ENCODE measurements around a stretch of chr1.

DNA sequence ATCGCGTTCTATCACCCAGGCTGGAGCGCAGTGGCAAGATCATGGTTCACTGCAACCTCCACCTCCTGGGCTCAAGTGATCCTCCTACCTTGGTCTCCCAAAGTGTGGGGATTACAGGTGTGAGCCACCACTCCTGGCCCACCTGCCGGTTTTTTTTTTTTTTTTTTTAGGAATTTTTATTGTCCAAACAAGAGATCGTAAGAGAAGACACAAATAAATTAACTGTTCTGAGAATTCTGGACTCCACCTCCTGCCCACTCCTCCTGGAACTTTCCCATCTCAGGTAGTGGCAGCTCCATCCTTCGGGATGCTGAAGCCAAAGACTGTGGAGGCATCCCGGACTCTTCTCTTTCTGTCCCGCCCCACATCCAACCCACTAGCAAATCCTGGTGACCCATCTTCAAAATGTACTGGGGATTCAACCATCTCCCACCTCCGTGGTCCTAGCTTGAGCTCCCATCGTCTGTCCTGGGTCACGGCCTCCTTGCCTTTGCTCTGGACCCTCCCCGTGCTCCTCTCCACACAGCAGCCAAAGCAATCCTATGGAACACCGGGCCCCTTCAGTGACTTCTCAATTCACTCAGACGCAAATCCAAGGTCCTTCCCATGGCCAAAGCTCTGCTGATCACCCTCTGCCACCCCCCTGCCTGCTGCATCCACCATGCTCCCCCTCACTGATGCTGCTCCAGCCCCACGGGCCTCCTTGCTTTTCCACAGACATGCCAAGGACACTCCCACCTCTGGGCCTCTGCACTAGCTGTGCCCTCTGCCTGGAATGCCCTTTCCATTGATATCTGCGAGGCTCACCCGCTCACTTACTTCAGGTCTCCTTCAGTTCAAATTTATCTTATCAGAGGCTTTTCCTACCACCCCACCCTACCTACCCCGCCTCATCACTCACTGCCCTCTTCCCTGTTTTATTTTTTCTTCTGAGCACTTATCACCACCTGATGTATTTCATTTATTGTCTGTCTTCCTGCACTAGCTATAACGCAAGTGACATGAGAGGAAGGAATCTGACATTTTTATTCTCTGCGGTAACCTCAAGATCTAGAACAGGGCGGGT is 7.3 kb downstream of the HSPG2 start:
- RRBS, result no CpG with 5 or more reads among the region's 21 CpGs

- RRBS, result no CpG with 5 or more reads among the region's 15 CpGs
Measured at GRCh38 chr1:21954991-21955389, 17.9 kb upstream of the HSPG2 start.

- RRBS, result 4% methylated on average over 4 of the region's 9 CpGs
Measured at GRCh38 chr1:22024450-22024731, 22.9 kb downstream of the CELA3A start.

GRCh38 chr1:22031371-22032041 is 21.0 kb upstream of the CDC42 start:
- RRBS, result 82% methylated on average over 2 of the region's 10 CpGs

- RRBS, result no CpG with 5 or more reads among the region's 1 CpG
Measured at GRCh38 chr1:22045873-22046197, 6.7 kb upstream of the CDC42 start.

GRCh38 chr1:22376513-22376887 is 75.2 kb upstream of the ZBTB40 start:
- RRBS, result no CpG with 5 or more reads among the region's 8 CpGs

GRCh38 chr1:22602286-22602690 is 34.1 kb upstream of the C1QA start:
- RRBS, result 74% methylated on average over 5 of the region's 13 CpGs

DNA sequence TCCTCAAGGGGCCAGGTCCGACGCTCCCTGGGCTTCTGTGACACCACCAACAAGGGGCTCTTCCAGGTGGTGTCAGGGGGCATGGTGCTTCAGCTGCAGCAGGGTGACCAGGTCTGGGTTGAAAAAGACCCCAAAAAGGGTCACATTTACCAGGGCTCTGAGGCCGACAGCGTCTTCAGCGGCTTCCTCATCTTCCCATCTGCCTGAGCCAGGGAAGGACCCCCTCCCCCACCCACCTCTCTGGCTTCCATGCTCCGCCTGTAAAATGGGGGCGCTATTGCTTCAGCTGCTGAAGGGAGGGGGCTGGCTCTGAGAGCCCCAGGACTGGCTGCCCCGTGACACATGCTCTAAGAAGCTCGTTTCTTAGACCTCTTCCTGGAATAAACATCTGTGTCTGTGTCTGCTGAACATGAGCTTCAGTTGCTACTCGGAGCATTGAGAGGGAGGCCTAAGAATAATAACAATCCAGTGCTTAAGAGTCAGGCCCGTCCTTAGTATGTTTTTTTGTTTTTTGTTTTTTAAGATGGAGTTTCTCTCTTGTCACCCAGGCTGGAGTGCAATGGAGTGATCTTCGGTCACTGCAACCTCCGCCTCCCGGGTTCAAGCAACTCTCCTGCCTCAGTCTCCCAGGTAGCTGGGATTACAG is 2.9 kb downstream of the C1QA start:
- RRBS, result no CpG with 5 or more reads among the region's 14 CpGs

DNA sequence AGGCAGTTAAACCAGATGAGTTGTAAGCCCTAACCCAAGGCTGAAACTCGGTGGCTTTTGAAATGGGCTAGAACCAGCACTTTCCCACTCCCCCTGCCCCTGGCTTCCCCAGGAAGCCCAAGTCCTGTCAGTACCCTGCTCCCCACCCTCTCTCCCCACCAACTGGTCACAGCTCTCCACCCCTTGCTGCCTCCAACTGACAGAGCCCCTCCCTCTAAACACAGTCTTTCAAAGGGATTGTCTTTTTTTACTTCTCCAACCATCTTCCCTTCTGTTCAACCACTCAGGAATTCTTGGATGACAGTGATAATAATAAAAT is 1.1 kb downstream of the C1QB start:
- RRBS, result no CpG with 5 or more reads among the region's 1 CpG

DNA sequence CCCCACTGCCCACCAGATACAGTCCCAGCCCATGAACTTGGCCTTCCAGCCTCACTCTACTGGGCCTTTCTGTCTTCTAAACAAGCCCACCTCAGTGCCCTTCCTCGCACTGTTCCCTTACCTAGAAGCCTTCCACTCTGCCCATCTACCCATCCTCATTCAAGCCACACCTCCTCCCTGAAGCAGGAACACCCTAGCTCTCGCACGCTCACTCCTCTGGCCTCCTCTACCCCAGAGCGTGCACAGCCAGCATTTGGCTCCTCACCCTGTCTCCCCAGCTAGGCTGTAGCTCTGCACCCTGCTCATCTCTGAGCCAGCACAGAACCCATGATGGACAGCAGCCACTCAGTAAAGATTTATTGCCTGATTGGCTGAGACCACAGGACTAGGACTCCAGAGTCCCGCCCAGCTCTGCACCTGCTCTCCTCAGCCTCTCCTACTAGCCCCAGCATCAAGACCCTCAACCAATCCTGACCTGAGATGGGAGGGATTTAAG is 9.1 kb downstream of the C1QB start:
- RRBS, result no CpG with 5 or more reads among the region's 5 CpGs

- RRBS, result no CpG with 5 or more reads among the region's 16 CpGs
Measured at GRCh38 chr1:22826413-22827463, 116.1 kb downstream of the EPHB2 start.

- RRBS, result no CpG with 5 or more reads among the region's 8 CpGs
Measured at GRCh38 chr1:23103203-23103810, 84.0 kb downstream of the KDM1A start.

DNA sequence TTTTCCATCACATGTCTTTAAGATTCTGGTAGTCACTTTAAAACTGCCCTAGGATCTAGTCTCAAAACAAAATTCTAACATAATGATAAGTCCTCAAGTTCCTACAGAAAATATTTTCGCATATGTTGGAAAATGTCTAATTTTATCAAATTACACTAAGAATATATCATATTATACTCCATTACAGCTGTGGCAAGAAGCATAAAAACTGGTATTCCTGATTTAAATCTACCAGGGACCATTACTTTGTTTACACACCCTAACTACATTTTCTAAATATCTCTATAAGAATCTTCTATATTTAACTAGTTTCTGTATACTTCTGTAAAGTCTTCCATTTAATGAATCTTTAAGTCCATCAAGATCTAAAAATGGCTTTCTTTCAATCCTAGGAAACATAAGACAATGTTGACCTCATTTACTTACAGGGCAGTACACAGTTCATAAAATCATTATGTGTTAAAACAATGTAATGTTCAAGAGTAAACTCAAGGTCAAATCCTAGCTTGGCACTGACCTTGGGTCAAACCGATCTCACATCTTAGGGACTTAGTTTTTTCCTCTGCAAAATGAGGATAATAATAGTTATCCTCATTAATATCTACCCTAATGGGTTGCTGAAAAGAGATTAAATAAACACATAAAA is 62.3 kb downstream of the HTR1D start:
- RRBS, result no CpG with 5 or more reads among the region's 2 CpGs

DNA sequence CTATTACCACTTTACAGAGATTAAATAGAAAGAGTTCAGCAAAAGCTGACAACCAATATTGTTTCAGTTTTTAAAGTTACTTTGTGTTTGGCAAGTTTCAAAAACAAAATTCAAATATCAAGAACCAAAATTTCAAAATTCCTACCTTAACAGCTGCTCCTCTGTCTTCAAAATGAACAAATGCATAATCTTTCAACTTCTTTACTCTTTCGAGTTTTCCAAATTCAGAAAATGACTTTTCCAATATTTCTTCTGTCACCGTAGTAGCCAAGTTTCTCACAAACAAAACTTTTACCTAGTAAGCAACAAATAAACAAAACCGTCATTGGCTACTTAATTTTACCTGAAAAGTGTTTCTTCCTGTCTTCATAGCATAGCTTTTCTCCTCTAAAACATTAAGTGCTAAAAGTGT is 30.7 kb downstream of the HNRNPR start:
- RRBS, result no CpG with 5 or more reads among the region's 3 CpGs

- RRBS, result 3% methylated on average over 44 of the region's 81 CpGs
Measured at GRCh38 chr1:23343005-23344209, 677 bp downstream of the HNRNPR start.

- RRBS, result no CpG with 5 or more reads among the region's 6 CpGs
Measured at GRCh38 chr1:23421715-23422276, 2.8 kb downstream of the TCEA3 start.

- RRBS, result no CpG with 5 or more reads among the region's 7 CpGs
Measured at GRCh38 chr1:23521328-23521739, 9.7 kb downstream of the E2F2 start.

DNA sequence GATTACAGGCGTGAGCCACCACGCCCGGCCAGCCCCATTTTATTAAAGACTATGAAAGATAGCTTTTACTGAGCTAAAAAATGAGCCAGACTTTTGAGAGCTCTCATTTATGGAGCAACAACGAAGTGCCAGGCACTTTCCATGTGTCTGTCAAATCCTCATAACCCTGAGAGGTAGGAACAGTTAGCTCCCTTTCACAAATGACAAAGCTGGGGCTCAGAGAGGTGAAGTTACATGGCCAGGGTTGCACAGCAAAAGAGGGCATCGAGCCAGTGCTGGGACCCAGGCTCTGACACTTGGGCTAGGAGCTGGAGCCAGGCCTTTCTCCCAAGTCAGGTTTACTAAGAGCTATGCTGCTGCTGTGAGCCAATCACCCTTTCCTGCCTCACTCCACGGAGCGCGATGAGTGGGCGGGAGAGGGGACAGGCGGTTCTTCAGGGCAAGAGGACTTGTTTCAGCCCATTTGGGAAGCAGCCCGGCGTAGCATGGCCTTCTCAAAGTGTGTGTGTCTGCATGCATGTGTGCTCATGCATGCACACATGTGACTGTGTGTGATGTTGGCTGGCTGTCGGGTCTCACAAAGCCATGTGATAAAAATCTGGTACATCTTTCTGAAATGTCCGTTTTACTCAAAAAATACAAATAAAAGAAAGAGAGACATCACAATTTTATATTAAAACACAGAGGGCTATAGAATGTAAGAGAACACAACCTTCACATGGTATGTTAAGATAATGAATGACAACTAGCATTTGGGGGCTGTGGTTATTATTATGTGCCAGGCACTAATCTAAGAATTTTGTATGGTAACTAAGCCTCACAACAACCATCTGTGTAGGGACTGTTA is 10.5 kb downstream of the ID3 start:
- RRBS, result no CpG with 5 or more reads among the region's 14 CpGs

DNA sequence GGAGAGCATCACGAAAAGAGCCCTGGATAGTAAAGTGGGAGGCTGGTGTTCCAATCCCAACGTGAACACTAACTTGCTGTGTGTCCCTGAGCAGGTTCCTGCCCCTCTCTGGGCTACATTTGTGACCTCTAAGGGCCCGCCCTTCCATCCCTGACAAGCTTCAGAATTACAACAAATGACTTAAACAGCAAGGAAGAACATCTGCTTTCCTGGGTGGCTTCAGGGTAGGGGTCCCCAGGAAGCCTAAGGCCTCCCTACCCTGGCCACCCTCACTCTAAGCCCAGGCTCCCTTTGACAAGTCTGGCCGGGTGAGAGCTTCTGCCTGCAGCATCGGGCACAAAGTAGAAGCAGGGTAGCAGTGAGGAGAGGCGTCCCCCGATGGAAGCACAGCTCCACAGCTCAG is 5.6 kb downstream of the ID3 start:
- RRBS, result no CpG with 5 or more reads among the region's 7 CpGs

GRCh38 chr1:23555923-23556517 is 3.3 kb downstream of the ID3 start:
- RRBS, result no CpG with 5 or more reads among the region's 8 CpGs

Data from foreskin fibroblast (primary cell).